Cardiac fibroblast (primary cell): Measurements from ENCODE around the gene GAA.

GRCh38 chr17:78839673-78840712 lies 621 bp downstream of the USP36 start:
- RRBS = 1% methylated on average over 32 of the region's 103 CpGs

DNA sequence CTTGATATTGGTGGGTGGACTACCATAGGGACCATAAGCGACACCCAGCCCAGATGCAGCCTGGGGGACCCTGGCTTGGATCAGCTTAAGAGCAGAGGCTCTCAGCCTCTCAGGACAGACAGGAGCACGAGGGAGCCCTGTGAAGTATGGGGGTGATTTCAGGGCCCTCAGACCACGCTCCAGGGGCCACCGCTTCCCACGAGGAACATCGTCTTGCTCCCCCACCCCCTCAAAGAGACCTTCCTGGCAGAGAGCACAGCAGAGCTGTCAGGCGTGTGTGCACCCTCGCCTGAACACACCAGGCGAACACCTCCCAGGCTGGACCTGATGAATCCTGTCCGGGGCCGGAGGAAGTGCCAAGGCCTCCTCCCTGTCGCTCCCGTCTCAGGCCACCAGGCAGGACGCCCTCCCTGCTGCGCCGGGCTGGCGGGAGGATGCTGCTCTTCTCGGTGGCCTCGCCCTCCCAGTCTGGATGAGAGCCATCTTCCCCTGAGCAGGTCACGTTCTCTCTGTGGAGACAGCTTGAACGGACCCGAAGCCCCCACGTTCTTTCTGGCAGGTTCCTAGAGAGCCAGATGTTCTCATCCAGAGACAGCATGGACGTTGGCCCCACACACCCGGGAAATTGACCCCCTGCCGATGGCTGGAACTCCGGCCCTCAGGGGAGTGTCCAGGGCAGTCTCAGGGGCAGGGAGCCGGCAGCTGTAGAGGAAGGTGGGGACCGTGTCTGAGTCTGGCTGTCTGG lies 4.7 kb upstream of the TIMP2 start:
- RRBS = 62% methylated on average over 7 of the region's 29 CpGs

DNA sequence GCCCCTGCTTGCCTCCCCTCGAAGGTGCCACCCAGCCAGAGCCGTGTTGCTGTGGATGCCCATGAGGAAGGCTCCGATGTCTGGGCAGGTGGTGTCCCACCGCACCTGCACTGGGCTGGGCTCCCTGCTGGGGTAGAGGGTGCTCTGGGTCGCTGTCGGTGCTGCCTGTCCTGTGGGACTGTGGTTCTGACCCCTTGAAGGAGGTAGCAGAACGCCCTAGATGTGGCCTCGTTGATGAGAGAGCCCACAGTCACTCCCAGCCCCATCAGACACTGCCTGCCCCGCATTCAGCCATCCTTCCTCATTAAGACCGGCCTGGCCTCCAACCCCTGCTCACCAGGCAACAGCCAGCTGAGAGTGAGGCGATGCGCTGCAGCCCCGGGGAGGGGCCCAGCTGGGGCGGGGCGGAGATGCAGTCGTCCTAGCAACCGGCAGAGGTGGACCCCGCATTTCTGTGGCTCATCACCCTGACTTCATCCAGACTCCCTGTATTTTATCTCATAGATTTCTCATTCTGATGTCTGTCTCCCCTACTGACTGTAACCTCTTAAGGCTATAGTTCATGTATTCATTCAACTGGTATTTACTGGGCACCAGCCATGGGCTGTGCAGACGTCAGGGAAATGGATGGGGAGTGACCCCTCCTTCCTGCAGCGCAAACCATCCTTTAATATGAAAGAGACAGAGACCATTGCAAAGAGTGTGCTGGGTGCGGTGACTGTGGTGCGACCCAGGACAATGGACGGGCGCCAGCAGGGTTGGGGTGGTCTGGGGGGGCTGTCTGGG lies 10.2 kb upstream of the TIMP2 start:
- RRBS = 3% methylated on average over 9 of the region's 24 CpGs

DNA sequence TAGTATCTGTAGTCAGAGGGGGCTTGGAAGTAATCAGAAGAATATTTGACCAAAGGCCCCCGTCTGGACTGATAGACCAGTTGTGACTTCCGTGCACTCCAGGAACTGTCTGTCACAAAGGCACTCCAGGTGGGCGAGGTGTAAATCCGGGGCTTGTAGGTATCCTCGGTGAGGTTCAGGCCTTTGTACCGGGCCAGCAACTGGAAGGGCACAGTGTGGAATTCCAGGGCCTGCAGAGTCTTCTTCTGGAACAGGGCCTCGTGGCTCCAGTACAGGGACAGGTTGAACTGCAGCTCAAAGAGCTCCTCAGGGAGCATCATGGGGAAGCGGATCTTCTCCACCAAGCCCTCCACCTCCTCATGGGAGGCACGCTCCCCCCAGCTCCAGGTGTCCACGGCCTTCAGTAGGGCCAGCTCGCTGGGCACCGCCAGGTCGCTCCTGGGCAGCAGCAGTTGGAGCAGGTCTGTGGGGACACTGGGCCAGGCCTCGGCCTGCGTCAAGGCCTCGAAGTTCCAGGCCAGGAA lies 7.7 kb downstream of the LGALS3BP start:
- RRBS = 64% methylated on average over 2 of the region's 16 CpGs

- RRBS = no CpG with 5 or more reads among the region's 12 CpGs
Observed at GRCh38 chr17:79038433-79039369, 14.7 kb downstream of the C1QTNF1 start.

GRCh38 chr17:79306856-79307420 lies 232.3 kb downstream of the ENGASE start:
- RRBS = 51% methylated on average over 3 of the region's 18 CpGs

DNA sequence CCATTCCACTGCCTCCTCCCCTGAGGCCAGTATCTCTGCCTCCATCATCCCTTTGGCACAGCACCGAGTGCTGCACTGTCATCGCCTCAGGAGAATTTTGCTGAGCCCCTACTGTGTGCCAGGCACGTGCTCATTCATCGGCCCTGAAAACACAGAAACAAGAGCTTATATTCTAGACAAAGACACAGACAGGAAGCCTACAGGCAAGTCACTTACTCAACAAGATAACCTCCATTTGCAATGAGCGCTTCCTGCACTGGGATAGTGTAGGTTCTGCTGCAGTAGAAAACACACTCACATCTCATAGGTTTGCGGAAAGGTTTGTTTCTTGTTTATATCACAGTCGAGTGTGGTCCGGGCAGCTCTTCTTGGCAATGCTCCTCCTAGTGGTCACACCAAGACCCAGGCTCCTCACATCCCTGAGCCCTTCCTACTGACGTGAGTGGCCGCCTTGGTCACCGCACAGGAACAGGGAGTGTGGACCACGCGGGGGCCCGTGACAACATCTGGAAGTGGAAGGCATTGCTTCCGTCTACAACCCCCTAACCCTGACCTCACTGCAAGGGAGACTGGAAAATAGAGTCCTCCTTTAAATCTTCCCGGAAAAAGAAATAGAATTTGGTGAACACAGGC lies 47.9 kb upstream of the RBFOX3 start:
- RRBS = no CpG with 5 or more reads among the region's 16 CpGs

- RRBS = 7% methylated on average over 4 of the region's 16 CpGs
Observed at GRCh38 chr17:79728569-79729069, 2.1 kb upstream of the ENPP7 start.

DNA sequence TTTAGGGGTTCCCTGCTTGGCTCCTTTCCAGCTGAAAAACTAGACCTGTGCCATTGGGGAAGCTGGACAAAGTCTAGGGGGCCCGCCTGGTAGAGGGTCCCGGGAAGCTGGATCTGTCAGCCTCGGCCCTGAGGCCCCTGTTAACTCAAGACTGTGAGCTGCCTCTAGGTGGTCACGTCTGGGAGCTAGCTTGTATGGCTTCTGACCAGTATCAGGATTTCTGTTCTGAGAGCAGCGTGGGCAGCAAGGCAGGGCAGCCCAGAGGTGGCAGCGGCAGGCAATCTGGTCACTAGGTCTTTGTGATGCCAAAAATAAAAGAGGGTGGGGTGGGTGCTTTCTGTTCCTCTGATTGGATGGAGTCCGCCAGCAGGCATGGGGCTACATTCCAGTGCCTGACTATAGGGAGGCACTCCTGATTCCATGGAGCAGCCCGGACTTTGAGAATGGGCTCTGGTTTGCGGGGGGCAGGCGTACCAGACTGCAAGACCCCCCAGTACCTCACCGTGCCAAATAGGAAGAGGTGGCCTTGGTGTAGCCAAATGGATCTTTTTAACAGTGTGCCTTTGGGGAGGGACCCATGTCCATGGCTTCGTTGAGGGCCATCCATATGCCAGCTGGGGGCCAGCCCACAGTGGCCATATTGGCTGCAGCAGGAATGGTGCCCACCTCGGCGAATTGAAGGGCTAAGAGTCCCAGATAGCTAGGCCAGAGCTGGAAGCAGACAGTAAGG lies 8.5 kb downstream of the CBX2 start:
- RRBS = no CpG with 5 or more reads among the region's 14 CpGs

GRCh38 chr17:79836588-79837222 lies 2.5 kb downstream of the CBX4 start:
- RRBS = 21% methylated on average over 4 of the region's 29 CpGs

- RRBS = 1% methylated on average over 29 of the region's 82 CpGs
Observed at GRCh38 chr17:79843925-79844760, 4.9 kb upstream of the CBX4 start.

GRCh38 chr17:79919532-79919906 lies 80.3 kb upstream of the CBX4 start:
- RRBS = no CpG with 5 or more reads among the region's 14 CpGs

- RRBS = no CpG with 5 or more reads among the region's 44 CpGs
Observed at GRCh38 chr17:79949883-79950733, 85.6 kb downstream of the TBC1D16 start.

GRCh38 chr17:79951843-79952406 lies 83.7 kb downstream of the TBC1D16 start:
- RRBS = 9% methylated on average over 9 of the region's 22 CpGs

GRCh38 chr17:79991157-79991990 lies 44.3 kb downstream of the TBC1D16 start:
- RRBS = 3% methylated on average over 5 of the region's 33 CpGs

DNA sequence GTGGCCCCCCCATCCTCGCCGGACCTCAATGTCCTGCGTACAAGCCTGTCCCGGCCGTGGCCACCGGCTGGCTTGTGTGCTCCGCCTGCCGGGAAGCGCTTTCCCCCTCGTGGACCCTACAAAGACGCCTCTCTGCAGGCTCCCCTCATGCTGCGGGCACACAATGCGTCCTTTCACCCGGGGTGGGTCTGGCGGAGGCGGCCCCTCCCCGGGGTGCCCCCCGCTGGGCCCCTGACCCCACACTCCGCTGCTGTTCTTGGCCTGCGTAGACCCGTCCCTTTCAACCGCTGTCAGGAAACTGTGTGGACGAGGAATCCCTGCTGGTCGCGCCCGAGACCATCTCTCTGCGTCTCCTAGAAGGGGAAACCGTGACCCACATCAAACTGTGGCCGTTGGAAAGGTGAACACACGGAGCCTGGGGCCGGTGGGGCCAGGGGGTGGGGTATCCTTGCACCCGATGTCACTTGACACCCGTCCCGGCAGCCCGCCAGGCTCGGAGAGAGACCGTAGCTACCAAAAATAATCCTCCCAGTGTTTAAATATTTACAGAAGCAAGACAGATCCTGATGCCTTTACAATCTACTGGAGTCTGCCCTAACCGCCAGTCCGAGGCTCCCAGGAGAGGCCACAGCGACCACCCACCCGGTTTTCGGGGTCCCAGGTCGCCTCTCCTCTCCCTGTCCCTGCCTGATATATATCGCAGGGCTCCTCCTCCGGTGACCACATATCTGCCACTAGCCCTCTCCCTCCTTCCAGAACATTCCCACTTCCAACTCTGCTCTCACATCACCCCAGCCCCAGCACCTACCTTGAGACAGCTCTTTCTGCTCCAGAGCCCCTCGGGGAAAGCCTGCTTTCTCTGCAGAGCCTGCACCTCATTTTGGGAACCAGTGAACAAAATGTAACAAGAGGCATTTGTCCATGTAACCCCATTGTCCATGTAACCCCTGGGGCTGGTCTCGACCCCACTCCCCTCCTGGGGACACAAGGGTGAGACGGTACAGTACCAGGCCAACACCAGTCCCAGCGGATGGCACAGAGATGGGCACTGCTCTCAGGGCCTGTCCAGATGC lies 43.3 kb downstream of the TBC1D16 start:
- RRBS = 9% methylated on average over 15 of the region's 49 CpGs

- RRBS = no CpG with 5 or more reads among the region's 10 CpGs
Observed at GRCh38 chr17:80000925-80001303, 34.8 kb downstream of the TBC1D16 start.

GRCh38 chr17:80100843-80101877 lies at the start of gene GAA:
Gene GAA (plus strand): TSS chr17:80101581.
- RRBS = 1% methylated on average over 55 of the region's 106 CpGs

DNA sequence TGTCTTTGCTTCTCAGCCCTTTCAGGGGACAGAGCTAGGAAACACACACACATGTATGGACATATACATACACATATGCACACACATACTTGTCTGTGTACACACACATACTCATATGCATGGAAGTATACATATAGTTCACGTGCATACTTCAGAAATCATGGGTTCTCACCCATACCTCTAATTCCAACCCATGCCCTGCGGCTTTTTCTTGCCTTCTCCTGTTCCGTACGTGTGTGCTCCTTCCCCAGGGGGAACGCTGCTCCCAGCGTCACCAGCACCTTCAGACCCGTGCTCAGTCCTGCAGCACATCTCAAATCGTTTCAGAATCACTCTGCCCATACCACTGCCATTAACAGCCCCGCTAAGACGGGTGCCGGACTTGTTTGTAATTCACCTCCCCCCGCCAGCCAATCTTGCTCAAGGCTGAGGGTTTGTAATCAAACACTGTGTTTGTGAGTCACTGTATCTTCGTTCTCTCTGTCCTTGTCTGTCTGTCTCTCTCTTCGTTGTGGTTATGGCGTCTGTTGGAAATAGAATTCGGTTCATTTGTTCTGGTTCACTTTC lies 17.2 kb downstream of the CARD14 start:
- RRBS = no CpG with 5 or more reads among the region's 16 CpGs

DNA sequence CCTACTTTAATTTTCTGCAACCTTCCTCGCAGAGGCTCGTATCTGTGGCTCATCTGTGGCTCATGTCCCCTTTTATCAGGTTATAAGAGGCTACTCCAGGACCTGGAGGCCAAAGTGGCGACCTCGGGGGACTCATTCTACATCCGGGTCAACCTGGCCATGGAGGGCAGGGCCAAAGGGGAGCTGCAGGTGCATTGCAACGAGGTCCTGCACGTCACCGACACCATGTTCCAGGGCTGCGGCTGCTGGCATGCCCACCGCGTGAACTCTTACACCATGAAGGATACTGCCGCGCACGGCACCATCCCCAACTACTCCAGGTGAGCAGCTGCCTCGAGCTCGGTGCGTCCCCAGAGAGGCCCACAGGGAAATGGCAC lies 18.0 kb downstream of the SGSH start:
- RRBS = no CpG with 5 or more reads among the region's 17 CpGs